WTC11 (cell line): ENCODE measurements around a stretch of chr14.

- PRO-cap: no peak
Measured at GRCh38 chr14:105529339-105530755, 3.5 kb downstream of the TMEM121 start.

DNA sequence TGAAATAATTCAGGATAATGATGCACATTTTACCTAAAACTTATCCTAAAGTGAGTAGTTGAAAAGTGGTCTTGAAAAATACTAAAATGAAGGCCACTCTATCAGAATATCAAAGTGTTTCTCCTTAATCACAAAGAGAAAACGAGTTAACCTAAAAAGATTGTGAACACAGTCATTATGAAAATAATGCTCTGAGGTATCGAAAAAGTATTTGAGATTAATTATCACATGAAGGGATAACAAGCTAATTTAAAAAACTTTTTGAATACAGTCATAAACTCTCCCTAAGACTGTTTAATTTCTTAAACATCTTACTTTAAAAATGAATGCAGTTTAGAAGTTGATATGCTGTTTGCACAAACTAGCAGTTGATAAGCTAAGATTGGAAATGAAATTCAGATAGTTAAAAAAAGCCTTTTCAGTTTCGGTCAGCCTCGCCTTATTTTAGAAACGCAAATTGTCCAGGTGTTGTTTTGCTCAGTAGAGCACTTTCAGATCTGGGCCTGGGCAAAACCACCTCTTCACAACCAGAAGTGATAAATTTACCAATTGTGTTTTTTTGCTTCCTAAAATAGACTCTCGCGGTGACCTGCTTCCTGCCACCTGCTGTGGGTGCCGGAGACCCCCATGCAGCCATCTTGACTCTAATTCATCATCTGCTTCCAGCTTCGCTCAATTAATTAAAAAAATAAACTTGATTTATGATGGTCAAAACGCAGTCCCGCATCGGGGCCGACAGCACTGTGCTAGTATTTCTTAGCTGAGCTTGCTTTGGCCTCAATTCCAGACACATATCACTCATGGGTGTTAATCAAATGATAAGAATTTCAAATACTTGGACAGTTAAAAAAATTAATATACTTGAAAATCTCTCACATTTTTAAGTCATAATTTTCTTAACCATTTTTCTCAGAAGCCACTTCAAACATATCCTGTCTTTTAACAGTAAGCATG, 335.5 kb downstream of the TMEM121 start:
- PRO-cap: no peak

GRCh38 chr14:105863841-105864634, 337.7 kb downstream of the TMEM121 start:
- PRO-cap: no peak

GRCh38 chr14:105898493-105899149, 372.2 kb downstream of the TMEM121 start:
- PRO-cap: no peak

DNA sequence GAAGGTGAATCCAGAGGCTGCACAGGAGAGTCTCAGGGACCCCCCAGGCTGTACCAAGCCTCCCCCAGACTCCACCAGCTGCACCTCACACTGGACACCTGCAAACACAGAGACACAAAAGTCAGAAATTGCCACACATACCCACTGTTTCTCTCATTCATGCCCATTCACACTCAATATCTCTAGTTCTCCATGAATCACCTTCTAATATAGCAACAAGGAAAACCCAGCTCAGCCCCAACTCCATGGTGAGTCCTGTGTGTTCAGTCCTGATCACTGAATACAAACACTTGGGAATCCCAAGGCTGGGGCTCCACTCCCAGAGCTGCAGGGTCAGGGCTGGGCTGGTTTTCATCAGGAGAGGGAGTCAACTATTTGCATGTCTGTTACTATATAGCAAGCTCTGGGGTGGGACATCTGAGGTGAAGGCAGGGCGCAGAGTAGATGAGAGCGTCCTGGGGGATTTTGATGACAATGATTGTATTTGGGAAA, 603.4 kb downstream of the TMEM121 start:
- PRO-cap: no peak

- PRO-cap: no peak
Measured at GRCh38 chr14:106235371-106235804, 709.0 kb downstream of the TMEM121 start.

DNA sequence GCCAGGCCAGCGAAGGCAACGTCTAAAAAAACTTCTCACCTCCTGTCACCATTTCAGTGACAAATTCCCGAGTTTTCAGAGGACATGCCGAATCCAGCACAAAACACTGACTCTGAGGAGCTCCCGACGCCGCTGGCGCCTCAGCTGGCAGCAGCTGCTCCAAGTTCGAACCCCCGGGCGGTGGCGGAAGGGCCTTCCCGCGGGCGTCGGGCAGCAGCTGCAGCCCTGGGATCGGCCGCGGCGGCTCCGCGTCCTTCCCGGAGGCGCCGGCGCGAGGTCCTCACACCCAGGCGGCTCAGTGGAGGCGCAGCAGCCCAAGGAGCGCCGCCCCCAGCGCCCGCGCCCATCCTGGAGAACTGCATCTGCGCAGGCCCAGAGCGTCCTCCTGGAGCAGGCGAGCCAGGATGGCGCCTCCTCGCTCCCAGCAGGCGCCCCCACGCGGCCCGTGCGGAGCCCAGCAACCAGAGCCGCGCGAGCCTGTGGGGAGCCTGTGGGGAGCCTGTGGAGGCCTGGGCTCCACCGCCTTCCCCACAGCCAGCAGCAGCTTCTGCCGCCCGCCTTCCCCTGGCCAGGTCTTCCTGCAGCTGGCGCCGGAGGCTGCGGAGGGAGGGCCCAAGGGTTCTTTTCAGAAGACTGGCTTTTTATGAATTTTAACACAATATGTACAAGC, 872.5 kb downstream of the TMEM121 start:
- PRO-cap: no peak

GRCh38 chr14:106627488-106627822, 1101.1 kb downstream of the TMEM121 start:
- PRO-cap: no peak

DNA sequence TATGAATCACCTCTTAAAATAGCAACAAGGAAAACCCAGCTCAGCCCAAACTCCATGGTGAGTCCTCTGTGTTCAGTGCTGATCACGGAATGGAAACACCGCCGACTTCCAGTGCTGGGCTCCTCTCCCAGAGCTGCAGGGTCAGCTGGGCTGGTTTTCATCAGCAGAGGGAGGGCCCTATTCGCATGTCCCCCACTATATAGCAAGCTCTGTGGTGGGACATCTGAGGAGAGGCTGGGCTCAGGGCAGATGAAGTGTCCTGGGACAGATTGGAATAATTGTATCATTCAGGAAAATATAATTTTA, 1117.1 kb downstream of the TMEM121 start:
- PRO-cap: no peak

- PRO-cap: no peak
Measured at GRCh38 chr14:106813389-106813963, 1287.1 kb downstream of the TMEM121 start.